Metastatic Lung Carcinoma in the Adrenal Gland (tissue), 1 donor: Measurements from ENCODE around the genes FOXR1, HYOU1, ABCG4 and THY1.

- PRO-cap, result bidirectional peak, plus-strand start at chr11:118929343, minus-strand start at chr11:118929152
These were observed 3.3 kb upstream of the BCL9L start for GRCh38 chr11:118929028-118929502.

DNA sequence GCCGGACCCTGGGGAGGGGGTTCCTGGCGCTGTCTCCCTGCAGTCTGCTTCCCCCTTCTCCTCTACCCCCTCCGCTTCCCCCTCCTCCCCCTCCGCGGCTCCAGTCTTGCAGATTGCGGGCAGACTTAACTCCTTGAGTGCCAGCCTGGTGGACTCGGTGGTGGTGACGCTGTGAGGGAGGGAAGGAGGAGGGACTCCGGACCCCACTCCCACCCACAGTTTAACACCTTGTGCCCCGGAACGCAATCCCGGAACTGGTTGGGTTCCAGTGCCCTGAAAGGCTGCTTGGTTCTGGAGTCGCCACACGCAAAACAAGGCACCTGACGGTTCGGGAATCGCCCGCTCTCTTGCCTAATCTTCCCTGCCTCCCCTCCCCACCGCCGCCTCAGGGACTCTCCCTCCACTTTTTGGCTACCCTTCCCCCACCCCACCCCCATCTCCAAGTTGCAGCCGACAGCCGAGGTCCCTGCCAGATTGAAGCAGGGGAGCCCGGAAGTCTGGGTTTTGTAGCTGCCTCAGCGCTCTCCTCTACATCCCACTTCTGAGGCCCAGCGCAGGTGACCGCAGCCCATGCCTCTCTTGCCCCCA lies 3.9 kb upstream of the BCL9L start:
- PRO-cap, result bidirectional peak, plus-strand start at position 442 of the sequence, minus-strand start at position 64 of the sequence

DNA sequence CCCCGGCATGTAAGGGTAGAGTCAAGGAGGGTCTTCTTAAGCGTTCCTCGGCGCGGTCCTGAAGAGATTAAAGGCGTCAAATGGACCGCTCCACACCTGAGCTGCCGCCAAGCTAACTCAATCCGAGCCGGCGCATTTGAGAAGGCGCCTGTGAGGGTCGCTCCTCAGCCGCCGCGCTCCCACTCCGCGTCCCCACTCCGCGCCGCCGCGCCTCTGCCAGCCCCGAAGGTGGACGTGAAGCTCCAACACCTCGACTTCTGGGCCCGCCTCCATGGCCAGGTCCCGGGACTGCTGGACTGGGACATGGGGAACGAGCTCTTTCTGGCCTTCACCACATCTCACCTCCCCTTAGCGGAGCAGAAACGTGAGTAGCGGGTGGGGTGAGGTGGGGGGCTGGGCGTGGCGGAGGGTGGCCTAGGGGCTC lies at the start of gene FOXR1:
Gene FOXR1, plus strand, starts transcription at position 133 of the 424 bp plus-strand sequence.
- PRO-cap, result no peak

GRCh38 chr11:119007774-119008229 lies 9.9 kb downstream of the CENATAC start:
- PRO-cap, result no peak

GRCh38 chr11:119009619-119010163 lies 8.5 kb downstream of the RPS25 start:
- PRO-cap, result no peak

GRCh38 chr11:119016841-119017873 lies 986 bp downstream of the RPS25 start:
- PRO-cap, result no peak

DNA sequence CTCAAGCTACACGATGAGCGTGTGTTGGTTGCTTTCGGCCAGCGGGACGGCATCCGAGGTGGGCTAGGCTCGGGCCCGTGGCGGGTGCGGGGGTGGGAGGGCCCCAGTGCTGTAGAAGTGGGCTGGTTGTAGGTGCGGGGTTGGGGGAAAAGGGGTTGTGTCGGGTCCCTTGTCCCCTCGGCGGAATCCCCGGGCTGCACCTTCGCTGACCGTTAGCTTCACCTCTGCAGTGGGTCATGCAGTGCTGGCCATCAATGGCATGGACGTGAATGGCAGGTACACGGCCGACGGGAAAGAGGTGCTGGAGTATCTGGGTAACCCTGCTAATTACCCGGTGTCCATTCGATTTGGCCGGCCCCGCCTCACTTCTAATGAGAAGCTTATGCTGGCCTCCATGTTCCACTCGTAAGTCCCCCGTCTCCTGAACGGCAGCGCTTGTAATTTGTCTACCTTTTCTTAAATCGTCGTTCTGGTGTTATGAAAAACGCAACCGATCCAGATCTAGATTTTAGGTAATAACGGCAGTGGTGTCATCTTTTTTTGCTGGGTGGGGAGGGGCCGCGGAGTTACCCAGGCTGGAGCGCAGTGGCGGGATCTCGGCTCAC lies 449 bp downstream of the TRAPPC4 start:
- PRO-cap, result no peak

DNA sequence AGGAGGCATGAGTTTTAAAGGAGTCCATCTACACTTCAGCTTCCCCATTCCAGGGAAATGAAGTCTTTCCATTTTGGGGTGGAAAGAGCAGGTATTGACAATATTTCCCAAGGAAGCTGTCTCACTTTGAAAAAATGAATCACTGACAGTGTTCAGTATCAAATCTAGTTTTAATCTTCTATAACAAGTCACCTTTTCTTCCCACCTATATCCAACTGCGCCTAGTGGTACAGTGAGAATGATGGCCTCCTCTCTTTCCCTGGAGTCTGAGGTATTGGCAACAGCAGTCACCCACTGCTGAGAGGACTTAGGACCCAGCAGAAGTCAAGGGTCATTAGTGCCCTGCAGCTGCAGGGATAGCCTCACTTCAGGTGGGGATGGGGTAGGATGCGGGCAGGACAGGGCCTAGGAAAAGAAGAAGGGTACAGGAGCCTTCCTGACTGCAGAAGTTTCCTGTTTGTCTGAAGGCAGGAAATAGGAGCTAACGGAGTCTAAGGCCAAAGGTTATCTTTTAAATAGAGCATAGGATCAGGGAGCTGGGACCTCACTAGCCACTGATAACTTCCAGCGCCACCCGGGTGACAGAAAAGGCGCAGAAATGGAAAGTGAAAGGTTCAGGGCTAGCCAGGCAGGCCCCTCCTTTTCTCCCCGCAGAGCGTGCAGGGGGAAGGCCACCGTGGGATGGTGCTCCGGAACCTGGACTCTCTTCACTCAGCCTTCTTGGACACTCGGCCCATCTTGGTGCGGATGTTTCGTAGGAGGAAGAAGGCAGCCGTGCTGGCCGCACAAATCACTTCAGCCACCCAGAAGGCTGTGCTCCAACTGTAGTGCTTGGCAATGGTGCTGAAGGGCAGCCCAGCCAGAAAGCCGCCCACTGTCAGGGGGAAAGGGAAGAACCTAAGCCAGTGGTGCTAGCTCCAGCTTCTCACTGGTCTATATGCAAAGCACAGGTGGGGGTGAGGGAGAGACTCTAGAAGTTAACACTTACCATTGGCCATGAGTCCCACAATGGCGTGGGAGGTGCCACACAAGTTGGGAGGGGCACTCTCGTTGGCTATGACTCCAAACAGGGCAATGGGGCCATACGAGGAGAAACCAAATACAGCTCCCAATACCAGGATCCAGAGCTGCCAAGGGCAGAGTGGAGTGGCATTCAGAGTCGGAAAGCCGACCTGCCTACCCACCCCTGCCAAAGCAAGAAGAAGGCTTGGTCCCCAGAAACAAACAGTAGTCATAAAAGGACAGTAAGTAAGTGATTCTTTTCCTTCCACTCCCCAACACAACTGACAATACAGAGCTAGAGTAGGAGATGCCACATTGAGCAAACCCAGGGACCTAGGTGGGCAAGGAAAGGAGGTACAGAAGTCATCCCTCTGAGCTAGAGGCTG lies 6.1 kb downstream of the TRAPPC4 start:
- PRO-cap, result no peak

DNA sequence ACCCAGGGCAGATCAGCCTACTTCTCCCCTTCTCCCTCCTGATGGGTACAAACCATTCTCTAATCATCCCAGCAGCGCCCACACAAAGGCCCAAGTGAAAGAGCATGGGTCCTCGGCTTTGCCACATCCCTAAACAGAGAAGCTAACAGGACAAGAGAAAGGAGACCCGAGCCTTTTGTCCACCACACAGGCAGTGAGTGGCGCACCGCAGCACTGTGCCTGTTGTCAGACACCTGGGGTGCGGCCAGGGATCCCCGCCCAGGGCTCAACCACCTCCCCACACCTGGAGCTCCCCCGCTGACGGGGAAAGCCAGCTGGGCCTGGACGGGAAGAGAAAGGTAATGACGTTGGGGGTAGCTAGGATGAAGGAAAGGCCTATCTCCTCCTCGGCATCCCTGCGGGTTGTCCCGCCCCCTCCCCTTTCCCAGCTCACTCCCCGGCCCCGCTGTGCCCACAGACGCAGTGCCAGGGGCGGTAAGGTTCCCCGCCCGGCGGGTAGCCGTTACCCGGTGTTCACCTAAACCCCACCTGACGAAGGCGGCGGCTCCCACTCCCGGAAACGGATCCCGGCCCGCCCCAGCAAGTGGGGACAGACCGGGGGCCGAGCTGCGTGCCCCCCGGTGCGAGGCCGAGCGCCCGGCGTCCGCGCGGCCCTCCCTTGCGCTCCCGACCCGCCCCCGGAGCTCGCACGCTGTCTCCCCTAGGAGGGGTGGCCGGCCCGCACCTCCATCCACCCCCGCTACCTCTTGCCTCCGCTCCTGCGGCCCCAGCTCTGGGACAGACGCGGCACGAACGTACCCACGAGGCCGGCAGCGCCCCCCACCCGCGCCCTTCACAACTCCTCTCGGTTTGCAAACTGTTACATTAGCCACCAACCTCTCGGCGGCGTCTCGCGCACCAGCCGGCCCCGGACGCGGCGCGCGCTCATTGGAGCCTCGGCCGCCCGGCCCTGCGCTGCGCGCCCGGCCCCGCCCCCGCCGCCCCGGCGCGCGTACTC lies at the start of gene HYOU1:
Gene HYOU1, minus strand, starts transcription at position 929 of the 997 bp plus-strand sequence.
- PRO-cap, result unidirectional peak, plus-strand start at position 307 of the sequence; bidirectional peak, plus-strand start outside the sequence, minus-strand start at position 846 of the sequence

- PRO-cap, result no peak
These were observed 6.3 kb downstream of the C2CD2L start for GRCh38 chr11:119113289-119114058.

- PRO-cap, result no peak
These were observed 4.3 kb downstream of the HINFP start for GRCh38 chr11:119125609-119126233.

DNA sequence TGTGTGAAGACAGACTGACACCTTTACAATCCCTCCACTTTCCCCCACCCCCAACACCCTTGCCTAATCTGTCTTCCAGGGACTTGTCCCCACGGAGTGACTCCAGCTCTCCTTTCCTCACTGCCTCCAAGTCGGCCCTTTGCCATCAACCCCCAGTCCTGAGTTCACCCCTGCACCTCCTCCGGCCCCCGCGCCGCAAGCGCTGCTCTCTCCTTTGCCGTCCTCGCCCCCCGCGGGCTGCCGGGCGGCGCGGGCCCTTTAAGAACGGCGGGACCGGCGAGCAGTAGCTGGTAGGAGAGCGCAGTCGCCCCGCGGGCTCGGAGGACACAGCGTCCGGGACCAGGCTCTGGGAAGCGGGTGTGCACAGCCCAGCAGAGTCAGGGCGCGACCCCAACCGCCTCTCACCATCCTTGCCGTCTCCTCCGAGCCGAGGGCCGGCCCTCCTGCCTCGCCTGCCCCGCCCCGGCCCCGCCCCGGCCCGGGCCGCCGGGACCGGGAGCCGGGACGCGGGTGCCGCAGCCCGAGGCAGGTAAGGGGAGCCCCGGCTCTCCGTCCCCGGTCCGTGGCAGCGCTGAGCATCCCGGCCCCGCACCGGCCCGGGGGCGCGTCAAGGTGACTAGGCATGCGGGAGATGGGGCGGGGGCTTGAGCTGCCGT lies at the start of gene ABCG4:
Gene ABCG4, plus strand, starts transcription at position 301 of the 656 bp plus-strand sequence.
- PRO-cap, result no peak

GRCh38 chr11:119266070-119267012 lies 50.6 kb downstream of the MCAM start:
- PRO-cap, result no peak

- PRO-cap, result no peak
These were observed 1.1 kb upstream of the MCAM start for GRCh38 chr11:119318002-119318553.

GRCh38 chr11:119320222-119320563 lies 3.3 kb upstream of the MCAM start:
- PRO-cap, result no peak

- PRO-cap, result no peak
These were observed 1.6 kb upstream of the MFRP start for GRCh38 chr11:119347961-119348613.

GRCh38 chr11:119366449-119367515 lies 14.7 kb downstream of the USP2 start:
- PRO-cap, result no peak

DNA sequence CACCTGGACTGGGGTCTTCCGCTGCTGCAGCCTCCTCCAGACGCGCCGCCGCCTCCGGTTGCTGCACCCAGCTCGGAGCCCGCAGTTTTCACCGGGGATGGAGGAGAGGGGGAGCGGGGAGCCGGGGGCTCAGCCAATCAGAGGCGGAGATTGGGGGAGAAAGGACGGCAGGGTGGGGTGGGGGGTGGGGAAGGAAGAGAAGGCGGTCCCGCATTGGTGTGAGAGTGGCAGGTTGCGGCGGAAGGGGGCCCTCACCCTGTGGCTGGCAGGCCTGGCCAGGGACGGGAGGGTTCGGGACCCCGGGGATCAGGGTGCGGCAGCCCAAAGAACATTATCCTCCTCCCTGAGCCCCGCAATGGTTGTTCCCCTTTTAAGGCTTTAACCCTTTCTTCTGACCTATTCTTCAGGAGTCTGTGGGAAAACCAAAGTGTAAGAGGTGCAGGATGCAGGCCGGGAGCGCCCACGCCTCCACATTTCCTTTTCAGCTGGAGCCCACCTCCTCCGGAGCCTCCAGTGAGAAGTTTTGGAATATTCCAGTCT lies at the start of gene THY1:
Gene THY1, minus strand, starts transcription at position 63 of the 540 bp plus-strand sequence.
- PRO-cap, result unidirectional peak, minus-strand start at position 60 of the sequence

DNA sequence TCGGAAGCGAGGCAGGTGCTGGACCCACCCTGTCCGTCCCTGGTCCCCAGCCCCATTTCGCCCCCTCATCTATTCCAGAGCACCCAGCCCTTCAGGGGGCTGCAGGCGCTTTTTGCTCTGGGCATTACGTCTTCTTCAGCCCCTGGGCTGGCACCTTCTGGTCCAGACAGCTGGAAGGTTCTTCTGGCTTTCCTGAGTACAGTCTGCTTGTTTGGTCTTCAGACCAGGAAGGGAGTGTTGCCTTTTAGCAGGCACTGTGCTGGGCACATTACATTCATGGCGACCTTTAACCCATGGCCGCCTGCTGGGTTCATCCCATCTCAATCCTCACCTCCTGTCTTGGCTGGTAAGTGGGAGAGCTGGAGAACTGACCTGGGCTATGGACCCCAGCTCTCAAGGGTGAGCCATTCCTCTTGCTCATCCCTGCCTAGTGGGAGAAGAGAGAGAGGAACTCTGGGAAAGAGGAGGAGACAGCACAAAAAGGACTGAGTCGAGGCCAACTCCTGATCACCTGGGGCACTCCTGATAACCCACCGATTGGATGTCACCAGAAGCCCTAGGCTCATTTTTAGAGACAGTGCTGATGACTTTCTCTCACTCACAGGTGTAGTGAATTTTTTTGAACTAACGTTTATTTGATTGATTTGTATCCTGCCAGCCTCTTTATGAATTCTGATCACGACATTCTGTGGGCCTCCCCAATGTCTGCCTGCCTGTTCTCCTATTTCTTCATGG lies 892 bp upstream of the THY1 start:
- PRO-cap, result no peak

GRCh38 chr11:119590610-119591704 lies 138.0 kb downstream of the NECTIN1 start:
- PRO-cap, result no peak